Hematopoietic multipotent progenitor cell (in vitro differentiated cells): ENCODE measurements around a stretch of chr6.

DNA sequence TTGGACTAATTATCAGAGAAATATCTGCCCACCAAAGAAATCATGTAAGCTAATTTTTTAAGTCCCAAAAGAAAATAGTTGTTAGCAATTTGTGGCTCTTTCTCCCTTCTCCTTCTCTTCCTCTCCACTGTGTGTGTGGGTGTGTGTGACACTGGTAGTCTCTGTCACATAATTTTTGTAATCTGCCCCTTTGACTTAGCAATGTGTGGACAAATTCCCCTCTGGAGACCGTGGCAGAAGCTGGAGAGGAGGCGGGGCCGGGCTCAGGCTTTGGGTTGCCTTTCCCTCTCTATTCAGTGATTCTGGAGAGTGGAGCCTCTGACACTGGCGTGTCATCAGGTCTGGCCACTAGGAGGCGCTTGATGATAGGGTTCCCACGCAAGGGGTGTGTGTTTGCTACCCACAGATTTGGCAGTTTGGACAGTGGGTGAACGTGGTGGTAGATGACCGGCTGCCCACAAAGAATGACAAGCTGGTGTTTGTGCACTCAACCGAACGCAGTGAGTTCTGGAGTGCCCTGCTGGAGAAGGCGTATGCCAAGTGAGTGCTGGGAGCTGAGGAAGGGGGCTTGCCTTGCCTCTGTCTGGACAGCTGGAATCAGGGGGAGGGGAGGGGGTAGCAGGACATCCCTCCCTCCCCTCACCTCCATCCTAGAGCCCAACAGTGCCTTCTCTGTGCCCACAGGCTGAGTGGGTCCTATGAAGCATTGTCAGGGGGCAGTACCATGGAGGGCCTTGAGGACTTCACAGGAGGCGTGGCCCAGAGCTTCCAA lies 14.1 kb downstream of the CAPN11 start:
- CAGE, long polyA plus RNA = no peak

GRCh38 chr6:44249016-44249927 lies 2.4 kb downstream of the HSP90AB1 start:
- CAGE, long polyA plus RNA = no peak

GRCh38 chr6:44289719-44290415 lies 7.6 kb downstream of the TCTE1 start:
- CAGE, long polyA plus RNA = no peak

DNA sequence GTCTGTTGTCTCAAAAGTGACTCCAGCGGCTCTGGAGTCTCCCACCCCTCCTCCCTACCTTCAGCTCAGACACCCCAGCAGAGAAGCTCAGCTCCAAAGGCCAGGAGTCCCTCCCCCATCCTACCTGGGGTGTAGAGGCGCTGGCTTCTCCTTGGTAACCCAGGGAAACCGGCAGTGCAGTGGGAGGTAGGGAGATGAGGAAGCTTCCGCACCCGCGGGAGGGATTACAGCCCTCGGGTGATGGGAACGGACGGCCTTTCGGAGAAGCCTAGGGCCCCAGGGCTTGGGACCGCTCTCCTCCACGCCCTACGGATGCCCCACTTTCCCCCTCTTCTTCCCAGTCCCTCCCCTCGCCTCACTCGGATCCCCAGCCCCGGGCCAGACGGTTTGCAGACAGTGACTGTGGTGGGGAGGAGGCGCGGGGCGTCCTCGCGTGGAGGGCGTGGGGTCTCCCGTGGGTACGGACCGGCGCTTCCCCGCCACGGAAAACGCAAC lies 424 bp downstream of the TCTE1 start:
- CAGE, long polyA plus RNA = no peak

DNA sequence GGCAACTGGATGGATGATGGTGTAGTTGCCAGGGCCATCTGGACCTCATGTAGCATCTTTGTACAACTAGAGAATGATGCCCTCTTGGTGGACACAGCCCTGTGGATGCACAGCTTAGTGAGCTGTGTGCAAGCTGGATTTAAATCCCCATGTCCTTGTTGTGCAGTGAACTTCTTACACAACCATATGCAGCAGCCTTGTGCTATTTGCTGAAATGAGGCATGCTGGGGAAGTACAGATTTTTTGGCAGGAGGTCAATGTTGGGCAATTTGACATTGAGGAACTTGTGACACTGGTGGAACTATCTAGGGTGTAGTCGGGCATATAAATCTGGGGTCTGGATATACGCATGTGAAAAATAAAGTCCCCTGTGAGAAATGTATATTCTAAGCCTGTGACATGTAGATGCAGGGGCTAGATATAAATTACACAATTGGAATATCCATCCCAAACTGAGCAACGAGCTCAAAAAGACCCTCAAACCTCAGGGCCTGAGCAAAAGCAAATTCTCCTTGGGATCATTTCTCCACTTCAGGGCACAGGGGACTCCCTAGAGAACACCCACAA lies 5.7 kb upstream of the CDC5L start:
- CAGE, long polyA plus RNA = no peak

DNA sequence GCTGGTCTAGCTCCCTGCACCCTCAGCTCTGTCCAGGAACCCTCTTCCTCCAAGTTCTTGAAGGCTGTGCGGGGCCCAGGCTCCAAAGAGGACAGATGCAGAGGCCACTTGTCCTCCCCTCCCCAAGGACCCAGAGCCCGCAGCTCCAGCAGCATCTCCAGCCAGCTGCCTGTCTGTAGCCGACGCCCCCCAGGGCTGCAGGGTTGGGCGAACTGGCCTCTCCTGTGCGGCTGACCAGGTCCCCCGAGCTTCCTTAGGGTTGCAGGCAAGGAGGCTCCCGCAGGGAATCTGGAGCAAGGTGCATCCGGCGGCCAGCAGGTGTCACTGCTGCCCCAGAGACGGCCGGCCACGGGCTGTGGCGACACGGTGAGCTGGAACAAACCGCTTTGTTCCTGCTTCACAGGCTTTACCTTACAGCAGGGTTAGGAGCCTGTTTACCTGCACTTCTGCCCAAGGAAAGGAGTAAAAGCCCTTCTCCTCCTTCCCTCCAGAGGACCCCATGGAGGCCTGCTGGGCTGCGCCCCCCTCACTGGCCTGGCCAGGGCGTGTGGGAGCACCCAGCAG lies 88.1 kb downstream of the CDC5L start:
- CAGE, long polyA plus RNA = no peak

GRCh38 chr6:44542313-44543264 lies 155.1 kb downstream of the CDC5L start:
- CAGE, long polyA plus RNA = no peak

DNA sequence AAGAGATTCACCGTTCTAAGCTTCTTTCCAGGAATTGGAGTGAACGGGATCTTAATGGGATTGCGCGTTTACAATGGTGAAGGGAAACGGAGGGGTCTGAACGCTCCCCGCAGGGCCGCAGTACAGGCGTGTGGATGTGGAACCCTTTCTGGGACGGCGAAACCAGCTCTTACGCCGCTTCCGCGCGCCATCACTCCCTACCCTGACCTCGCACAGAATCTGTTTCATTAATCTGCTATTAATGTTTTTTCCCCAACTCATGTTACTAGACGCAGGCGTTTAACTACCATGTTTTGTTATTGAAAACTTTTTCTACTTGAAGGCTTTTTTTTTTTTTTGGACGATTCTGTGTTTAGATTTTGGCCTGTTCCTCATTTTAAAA lies 595 bp upstream of the SUPT3H start:
- CAGE, long polyA plus RNA = no peak

DNA sequence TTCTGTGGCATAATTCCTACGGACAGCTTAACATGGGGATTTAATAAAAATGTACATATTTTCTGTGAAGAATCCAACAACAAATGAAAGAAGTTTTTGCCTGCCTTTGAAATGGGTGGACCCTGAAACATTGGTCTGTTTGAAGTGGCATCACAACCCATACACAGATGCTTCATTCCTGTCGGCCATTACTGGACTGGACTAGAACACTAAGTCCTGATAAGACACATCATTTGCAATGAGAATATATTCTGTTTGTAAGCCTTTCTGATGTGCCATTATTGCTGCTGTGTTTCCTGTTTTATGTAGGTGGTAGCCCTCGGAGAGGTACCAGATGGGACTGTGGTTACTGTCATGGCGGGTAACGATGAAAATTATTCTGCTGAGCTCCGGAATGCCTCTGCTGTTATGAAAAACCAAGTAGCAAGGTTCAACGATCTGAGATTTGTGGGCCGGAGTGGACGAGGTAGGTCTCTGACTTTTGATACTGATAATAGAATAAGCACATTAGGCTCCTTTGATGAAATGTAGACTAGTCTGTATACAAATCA lies 53.9 kb upstream of the SUPT3H start:
- CAGE, long polyA plus RNA = no peak

GRCh38 chr6:45663067-45663378 lies 285.3 kb upstream of the SUPT3H start:
- CAGE, long polyA plus RNA = no peak

- CAGE, long polyA plus RNA = no peak
These were observed 63.8 kb downstream of the CLIC5 start for GRCh38 chr6:45951527-45952539.

GRCh38 chr6:45968947-45969646 lies 46.6 kb downstream of the CLIC5 start:
- CAGE, long polyA plus RNA = no peak

DNA sequence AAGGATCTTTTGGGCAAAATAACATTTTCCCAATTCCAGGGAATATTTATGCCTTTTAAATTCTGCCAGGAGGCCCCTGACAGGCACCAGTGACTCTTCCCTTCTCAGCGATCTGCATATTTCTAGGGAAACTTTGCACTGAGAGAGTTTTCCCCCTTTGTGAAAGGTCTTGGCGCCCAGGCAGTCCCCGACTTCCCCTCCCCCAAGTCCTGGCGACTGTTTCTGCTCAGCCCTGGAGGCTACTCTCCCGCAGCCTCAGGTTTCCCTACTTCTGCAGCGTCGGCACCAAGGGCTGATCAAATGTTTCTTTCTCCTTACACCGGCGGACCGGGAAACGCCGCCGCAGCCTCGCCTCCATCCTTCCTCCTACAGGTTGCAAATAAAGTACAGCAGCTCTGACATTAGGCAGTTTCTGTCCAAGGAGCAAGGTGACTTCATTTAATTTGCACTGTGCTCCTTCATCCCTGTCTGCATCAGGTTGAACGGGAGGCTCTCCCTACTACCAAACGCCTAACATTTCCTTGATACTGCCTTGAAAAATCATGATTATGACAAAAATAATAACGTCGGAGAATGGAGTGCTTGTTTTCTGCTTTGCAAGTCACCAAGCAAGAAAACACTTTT lies 1.2 kb downstream of the CLIC5 start:
- CAGE, long polyA plus RNA = no peak

DNA sequence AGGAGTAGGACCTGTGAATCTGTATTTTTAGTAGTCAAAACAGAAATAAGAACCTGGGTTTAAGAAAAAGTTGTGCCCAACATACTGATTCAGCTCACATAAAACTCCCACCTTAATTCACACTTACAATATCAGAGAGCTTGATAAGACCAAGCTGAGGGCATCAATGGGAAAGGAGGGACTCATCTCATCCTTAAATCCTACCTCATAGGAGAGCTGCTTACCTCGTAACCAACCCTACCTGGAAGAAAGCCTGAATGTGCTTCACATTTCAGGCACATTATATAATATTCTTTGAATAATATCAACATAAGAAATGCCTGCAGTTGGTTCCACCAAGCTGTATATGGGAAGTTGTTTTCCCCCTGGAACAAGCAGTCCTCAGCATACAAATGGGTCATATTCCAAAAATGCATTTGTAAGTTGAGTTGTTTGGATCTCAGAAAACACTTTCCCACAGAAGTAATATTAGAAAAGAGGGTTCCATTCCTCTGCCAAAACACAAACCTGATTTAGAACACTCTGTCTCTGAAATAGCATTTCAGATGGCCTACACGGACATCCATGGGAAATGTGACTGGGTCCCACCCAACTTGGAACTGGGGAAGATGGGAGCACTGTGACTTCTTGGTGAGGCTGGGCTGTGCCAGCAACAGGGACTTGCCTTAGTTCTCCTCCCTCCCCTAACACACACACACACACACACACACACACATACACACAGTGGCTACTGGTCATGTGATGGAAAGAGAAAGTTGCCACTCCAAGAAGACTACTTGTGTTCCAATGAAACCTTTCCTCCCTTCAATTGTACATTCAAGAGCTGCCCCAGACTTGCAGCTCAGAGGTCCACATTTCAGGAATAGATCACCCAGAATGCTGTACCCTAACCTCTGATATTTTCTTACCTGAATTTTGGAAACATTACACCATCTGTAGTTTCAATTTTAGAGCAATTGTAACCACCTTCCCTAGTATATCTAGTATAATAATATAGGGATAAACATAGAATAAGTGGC lies 11.3 kb upstream of the RCAN2 start:
- CAGE, long polyA plus RNA = no peak

DNA sequence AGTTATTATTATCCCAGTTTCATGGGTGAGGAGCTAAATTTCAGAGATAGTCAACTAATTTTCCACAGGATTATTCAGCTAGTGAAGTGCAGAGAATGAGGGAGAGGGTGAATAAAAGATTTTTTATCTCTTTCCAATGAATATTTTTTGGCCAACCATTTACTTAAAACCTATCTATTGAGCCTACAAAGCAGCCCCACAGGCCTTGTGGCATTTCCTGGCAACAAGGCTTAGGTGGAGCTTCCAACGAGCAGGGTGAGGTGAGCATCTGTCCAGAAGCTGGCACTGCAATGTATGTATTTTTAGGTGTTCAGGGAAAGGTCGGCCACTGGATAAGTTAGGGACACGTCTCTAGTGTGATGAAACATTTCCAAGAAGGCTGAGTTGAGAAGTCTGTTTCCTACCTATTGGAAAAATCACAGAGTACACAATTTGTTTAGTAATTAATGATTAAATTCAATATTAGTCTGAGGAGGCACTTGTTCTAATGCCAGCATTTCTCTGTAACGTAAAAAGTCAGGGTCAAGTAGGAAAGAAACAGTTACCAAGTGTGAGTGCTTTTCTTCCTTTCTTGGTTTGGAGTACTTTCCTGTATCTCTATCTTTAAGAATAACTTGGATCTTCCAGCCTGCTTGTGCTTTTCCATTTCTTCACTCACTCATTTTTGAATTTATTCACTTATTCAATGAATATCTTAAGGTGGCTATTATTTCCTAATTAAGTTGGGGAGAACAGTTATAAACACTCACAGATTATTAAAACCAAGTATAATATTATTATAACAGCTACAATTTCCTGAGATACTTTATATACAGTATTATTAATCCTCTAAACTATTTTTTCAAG lies 17.9 kb upstream of the RCAN2 start:
- CAGE, long polyA plus RNA = no peak

DNA sequence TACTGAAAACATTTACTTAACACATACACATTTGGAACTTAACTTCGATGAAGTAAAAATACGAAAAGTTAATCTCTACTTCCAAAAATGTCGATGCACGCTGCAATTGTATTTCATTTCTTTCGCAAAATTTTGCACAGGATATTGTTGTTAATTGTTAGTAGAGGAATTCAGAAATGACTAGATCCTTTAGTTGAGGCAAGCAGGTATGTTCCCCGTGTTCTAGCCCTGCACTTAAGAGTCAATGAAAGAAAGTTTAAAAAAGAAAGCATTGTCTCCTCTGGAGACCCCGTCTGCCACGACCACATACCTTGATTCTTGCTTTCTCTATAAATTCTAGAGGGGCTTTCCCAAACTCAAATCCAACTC lies 538 bp downstream of the CYP39A1 start:
- CAGE, long polyA plus RNA = no peak

- CAGE, long polyA plus RNA = no peak
These were observed 730 bp downstream of the ADGRF5 start for GRCh38 chr6:46920822-46921594.

- CAGE, long polyA plus RNA = no peak
These were observed 62.3 kb downstream of the TNFRSF21 start for GRCh38 chr6:47247016-47248108.

GRCh38 chr6:47405368-47405974 lies 72.1 kb upstream of the CD2AP start:
- CAGE, long polyA plus RNA = no peak

DNA sequence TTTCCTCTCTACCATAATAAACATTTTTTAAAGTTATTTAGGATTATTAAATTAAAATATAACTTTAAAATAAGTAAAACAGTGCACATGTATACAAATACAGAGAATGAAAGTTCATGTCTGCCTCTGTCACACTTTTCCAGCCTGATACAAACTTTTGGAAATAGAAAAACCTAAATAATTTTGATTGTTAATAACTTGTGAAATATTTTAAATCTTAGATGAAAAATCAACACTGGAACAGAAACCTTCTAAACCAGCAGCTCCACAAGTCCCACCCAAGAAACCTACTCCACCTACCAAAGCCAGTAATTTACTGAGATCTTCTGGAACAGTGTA lies 102.8 kb upstream of the ADGRF4 start:
- CAGE, long polyA plus RNA = no peak